AG04449 (cell line): Measurements from ENCODE around the gene MYOF.

GRCh38 chr10:92180474-92181183 is 110.2 kb downstream of the CPEB3 start:
- RRBS, result no CpG with 5 or more reads among the region's 3 CpGs

GRCh38 chr10:92242850-92243730 is 47.8 kb downstream of the CPEB3 start:
- RRBS, result no CpG with 5 or more reads among the region's 8 CpGs

DNA sequence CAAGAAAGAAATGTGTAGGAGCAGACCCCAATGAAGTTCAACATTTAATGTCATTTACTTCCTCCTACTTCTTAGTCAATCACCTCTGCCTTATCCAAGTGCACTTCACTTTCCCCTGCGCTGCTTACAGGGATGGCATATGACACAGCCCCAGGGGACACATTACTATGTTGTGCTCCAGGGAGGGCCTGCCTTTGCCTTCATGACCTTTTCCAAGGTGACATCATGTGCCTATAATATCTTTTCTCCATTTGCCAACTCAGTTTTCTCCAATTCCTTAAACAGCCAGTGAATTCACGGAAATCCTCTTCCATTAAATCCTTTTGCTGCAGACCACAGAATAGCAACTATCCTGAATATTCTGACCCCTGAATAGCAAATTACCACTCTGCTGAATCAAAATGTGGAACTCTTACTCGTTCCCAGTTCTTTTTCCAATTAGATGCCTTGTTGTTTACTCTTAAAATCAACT is 139.8 kb downstream of the MARCHF5 start:
- RRBS, result no CpG with 5 or more reads among the region's 3 CpGs

GRCh38 chr10:92690348-92691437 is 938 bp downstream of the HHEX start:
- RRBS, result 3% methylated on average over 40 of the region's 79 CpGs

GRCh38 chr10:92695060-92695834 is 5.5 kb downstream of the HHEX start:
- RRBS, result no CpG with 5 or more reads among the region's 15 CpGs

DNA sequence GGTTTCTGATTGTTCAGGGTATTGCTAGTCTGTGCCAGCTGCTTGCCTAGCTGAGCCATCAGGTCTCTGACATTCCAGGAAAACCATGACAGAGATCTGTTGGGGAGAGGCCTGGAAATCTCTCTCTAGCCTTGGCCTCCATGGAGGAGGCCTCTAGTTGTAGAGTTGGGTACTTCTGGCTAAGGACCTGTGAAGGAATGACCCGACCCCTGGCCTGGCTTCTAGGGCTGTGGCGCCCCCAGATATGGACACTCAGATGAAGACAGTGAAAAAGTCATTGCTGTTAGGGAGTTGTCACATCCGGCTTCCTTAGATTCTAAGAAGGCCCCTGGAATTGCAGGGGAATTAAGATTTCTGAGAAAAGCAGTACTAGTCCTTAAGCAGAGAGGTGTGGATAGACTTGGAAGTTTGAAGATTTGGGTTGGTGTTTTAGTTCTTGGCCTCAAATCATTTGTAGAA is 6.9 kb downstream of the HHEX start:
- RRBS, result no CpG with 5 or more reads among the region's 3 CpGs

GRCh38 chr10:92848642-92849465 is 534 bp downstream of the EXOC6 start:
- RRBS, result 1% methylated on average over 48 of the region's 84 CpGs

DNA sequence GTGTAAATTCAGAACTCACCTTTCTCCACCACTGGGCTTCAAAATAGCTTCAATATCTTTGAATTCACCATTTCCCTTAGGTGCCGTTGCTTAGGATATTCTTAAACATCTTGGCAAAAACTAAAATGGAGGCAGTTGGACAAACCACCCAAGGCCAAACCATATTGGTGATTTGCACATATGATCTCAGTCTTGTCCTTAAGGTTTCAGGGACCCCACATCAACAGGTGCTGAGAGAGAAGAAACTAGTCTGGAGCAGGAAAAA is 184.7 kb downstream of the CYP26A1 start:
- RRBS, result no CpG with 5 or more reads among the region's 1 CpG

DNA sequence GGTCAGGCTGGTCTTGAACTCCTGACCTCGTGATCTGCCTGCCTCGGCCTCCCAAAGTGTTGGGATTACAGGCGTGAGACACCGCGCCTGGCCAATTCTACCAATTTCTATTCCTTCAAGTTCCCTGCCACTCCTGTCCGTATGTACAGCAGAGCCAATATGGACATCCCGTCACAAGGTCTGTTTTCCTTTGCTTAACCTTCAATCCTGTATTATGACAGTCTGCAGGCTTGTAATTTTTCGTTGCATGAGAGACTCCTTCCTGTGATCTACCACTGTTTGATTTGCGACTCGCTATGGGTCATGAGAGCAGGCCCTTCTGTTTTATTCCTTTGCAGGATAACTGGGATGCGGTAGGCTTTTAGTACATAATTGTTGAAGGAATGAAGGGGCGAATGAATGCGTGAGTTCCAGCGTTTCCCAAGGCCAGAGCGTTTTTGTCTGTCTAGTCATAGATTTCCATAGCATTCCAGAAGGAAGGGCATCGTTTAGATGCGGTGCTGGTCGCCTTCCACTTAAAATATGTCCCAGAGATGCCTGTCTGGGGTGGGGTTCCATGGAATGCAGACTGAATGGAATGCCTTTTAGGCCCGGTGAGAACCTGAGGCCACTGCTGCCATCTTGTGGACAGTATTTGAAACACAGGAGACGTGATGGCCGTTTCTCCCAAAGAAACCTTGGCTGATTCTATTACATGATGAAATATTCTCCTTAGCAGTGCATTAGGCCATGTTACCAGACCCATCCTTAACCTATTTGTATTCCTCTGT is 193.3 kb downstream of the MYOF start:
- RRBS, result no CpG with 5 or more reads among the region's 21 CpGs

DNA sequence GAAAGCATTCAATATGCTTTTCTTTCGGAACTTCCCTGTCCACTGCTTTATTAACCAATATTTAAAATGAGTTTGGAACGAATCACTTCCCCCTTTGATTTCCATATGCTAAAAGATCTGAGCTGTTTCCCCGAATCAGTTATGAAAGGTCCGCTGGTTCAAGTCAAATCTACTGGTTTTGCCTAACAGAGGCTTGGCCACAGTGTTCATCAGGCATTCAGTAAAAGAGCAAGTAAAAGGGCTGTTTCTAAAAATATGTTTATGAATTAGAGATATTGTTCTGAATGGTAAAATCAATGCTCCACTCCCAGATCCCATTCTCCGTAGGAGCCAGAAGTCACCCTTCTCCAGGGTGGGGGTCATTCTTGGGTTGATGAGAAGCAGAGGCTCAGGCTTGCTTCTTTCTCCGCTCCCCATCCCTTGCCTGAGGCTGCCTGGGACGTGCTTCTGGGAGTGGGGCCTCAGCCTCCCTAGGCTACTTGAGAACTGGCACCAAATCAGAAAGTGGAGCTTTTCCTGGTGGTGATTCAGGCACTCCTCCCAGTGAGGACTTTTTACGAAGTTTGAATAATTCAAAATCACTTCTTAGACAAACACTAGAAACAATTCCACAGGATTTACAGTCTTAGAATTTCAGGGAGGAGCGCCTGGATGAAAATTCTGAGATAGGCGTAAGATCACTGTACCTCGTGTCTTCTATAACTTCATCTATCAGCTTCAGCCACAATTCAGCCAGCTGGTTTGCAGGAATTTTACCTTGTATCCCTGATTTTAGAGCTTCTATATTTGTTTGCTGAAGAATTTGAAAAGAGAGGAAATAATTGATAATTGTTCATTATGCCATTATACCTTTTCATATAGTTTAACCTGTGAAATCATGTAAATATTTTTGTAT is 105.2 kb downstream of the MYOF start:
- RRBS, result no CpG with 5 or more reads among the region's 11 CpGs

- RRBS, result no CpG with 5 or more reads among the region's 3 CpGs
Measured at GRCh38 chr10:93440618-93441303, 41.4 kb downstream of the MYOF start.

GRCh38 chr10:93481798-93482871 is at the start of gene MYOF:
Gene MYOF (minus strand): TSS chr10:93482334.
- RRBS, result no CpG with 5 or more reads among the region's 33 CpGs

GRCh38 chr10:93554820-93555493 is 11.5 kb upstream of the FFAR4 start:
- RRBS, result no CpG with 5 or more reads among the region's 15 CpGs

- RRBS, result no CpG with 5 or more reads among the region's 4 CpGs
Measured at GRCh38 chr10:93576781-93577379, 10.4 kb downstream of the FFAR4 start.

DNA sequence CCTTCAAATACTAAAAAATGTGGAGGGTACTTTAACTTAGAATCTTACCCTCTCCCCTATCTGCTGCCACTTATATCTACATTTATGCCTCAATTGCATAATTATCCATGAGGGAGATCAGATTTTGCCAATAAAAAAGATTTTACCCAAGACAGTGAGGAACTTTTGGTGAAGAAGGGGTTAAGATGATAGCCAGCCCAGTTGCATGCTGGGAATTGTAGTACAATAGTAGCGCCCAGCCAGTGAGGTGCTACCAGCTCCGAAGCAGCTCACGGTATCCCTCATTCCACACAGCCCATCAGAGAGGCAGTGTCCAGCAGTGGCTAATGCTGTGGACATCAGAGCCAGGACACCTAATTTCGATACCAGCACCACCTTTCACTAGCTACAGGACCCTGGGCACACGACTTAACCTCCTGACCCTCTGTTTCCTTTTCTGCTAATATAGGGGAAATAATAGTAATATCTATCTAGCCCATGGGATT is 5.9 kb upstream of the LGI1 start:
- RRBS, result no CpG with 5 or more reads among the region's 5 CpGs

DNA sequence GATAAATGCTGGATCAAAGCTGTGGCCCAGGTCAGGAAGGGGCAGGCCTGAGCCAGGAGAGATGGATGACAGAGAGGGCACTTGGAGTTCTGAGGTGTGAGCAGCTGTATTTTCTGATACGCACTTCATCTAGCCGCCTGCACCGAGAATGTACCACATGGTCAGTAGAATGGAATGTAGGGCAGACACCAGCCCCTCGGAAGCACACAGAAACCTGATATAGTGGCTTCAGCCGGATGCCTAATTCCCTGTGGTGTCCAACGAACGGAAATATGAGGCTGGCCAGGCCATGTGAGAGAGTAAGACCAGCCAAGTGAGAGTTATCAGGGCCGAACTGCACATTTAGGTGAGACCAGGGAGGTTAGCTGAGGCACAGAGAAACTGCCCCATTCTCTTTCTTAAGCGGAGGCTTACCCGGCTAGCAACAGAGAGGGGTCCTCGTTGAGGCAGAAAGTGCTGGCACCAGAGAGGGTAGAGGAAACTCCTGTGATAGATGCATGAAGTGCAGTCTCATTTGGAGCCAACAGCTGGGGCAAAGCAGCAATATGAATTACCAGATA is 46.6 kb upstream of the PLCE1 start:
- RRBS, result no CpG with 5 or more reads among the region's 11 CpGs

DNA sequence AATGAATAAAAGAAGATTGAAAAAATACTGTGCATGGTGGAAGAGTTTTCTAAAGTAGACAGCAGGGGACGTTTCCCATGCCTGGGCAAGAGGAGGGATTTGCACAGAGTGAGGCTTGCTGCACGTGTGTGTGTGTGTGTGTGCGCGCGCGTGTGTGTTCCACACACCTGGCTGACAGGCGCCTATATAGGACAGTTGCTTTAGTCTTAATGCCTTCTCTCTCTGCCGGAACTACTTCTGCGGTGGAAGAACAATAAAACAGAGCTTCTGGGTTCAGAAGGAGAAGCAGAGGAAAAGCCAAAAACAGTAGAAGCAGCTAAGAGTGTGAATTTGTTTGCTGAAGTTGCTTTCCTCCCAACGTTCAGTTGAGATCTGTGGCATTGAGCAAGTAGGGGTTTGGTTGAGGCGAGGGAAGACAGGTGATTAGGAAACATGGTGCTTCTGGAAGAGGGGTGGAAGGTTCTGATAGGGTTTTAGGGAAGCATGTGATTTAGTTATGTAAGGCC is 2.3 kb downstream of the PLCE1 start:
- RRBS, result no CpG with 5 or more reads among the region's 11 CpGs

DNA sequence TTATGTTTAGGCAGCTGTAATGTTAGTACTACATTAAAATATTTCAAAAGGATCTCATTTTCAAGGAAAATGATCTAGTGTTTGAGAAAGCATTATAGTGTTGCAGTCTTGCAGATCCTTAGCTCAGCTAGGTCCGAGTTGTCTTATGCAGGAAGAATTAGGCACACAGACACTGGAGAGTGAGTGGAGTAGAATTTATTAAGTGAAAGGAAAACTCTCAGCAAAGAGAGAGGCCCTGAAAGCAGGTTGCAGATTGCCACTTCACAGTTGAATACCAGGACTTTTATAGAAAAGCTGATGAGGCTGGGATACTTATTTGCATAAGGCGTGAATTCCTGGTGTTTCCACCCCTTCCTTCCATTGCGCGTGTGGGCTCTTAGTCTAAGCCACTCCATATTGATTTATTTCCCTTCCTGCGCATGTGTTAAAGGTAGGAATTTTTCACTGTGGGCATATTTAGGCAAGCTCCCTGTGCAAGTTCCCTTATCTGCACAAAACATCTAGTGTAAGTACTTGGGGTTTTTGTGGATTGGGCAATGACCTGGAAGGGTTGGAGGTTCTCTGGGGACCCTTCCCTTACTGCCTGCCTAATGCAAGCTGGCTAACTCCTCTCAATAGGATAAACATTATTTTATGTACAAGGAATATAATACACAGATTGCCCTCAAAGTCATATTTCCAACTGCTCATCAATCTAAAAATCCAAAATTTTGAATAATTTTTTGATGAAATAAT is 861 bp upstream of the CYP2C18 start:
- RRBS, result no CpG with 5 or more reads among the region's 5 CpGs

DNA sequence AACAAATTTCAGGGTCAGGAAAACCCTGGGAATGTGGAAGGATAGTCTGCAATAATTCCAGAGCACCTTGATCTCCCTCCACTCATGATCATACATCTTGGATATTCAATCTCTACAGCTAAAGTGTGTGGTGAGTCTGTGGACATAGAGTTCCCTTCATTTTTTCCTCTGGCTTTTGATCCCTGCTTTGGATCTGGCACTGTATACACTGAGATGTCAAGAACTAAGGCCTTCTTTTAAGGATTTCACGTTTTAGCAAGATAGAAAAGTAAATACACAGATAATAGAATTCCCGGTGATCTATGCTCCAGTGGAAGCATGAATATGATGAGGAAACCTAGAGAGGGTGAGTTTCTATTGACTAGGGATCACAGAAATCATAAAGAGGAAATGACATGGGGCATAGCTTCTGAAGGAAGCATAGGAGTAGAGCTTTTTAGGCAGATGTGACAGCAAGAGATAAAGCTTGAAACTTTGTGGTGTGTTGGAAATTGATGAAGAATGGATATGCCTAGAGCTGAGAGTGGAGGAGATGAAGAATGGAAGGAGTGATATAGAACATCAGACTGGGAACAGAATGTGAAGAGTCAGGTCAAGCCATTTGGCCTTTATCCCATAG is 28.2 kb upstream of the CYP2C19 start:
- RRBS, result no CpG with 5 or more reads among the region's 2 CpGs